Rectum (tissue), 1 donor: ENCODE measurements around a stretch of chr7.

- PRO-cap: no peak
Observed at GRCh38 chr7:36788738-36789482, 64.6 kb upstream of the AOAH start.

DNA sequence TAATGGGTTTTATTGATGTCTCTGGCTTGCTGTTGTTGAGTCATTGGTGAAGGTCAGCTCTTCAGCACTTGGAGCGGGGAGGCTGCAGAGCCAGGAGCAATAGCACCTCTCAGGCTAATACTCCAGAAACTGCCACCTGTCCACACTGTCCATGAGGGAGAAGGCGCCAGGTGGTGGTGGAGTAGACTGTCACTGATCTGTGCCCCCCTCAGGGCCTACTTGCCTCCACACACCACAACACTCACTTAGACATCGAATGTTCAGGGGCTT is 140.1 kb upstream of the AOAH start:
- PRO-cap: no peak

- PRO-cap: no peak
Observed at GRCh38 chr7:37193508-37194144, 255.0 kb downstream of the ELMO1 start.

DNA sequence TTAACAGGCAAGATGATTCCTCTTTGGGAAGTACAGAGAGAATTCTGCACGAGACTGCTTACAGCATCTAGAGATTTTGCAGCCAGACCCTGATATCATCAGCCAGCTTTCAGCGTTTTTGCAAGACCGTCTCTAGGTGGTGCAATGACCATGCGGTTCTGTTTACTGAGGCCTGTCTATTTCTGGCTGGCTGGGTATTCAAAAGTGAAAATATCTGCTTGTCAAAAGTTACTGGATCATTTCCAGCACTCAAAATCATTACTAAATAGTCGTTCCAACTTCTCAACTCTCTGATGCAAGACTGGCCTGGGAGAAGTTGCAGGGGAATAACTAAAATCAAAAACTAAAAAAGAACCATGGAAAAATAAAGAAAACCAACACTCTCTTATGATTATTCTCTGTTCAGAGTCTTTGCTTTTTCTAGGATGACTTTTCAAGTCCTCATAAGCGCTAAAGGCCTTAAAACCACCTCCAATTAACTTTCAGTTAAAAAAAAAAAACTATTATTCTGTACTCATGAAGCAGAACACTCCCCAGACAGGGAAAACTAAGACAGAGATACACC is 240.1 kb downstream of the ELMO1 start:
- PRO-cap: no peak

DNA sequence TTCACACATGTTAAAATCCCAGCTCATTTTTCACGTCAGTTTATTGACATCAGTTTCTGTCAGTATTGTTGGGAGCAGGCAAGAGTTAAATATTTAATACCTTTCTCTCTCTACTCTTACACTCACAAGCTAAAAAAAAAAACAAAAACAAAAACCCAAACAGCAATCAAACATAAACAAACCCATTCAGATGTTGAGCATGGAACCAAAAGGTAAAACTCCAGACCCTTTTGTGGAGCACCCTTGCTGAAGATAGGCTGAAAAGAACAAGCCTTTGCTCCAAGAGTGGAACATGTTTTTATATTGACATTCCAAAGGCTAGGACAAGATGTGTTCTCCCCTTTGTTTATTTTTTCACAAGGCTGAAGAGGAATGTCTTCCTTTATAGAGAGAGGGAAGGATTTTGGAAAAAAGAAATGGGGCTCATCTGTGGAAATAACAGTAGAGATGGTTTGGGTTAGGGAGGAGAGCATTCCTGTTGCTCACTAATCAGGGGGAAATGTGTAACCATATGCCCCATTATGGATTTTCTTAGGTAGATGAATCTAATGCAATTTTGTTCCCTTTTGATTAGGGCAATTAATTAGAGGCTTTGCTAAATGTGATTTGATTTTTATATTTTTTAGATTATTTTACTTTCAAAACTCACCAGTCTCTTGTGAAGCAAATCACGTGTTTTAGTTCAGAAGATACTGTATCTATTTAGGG is 87.2 kb upstream of the ELMO1 start:
- PRO-cap: no peak

DNA sequence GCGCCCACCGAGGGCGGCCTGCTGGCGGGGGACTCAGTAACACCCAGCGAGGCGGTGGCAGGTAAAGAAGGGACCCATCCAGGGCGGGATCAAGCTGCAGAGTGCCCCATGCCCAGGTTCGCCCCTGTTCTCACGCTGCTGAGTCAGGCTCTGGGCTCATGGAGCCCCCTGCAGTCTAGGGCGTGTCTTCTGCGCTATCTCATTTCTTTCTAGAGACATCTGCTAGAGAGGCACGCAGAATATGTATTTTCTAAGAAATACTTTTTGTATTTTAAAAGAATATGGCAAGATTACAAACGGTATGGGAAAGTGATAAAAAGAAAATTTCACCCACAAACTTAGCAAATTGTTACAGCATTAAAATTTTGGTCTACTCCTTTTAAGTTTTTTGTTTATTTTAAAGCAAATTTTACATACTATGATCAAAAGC is 966 bp downstream of the EPDR1 start:
- PRO-cap: unidirectional peak, minus-strand start at position 103 of the sequence

- PRO-cap: no peak
Observed at GRCh38 chr7:38303739-38304362, 125.8 kb downstream of the STARD3NL start.

- PRO-cap: no peak
Observed at GRCh38 chr7:38331813-38332318, 153.8 kb downstream of the STARD3NL start.

GRCh38 chr7:38340385-38340812 is 162.4 kb downstream of the STARD3NL start:
- PRO-cap: unidirectional peak, plus-strand start at chr7:38340668

DNA sequence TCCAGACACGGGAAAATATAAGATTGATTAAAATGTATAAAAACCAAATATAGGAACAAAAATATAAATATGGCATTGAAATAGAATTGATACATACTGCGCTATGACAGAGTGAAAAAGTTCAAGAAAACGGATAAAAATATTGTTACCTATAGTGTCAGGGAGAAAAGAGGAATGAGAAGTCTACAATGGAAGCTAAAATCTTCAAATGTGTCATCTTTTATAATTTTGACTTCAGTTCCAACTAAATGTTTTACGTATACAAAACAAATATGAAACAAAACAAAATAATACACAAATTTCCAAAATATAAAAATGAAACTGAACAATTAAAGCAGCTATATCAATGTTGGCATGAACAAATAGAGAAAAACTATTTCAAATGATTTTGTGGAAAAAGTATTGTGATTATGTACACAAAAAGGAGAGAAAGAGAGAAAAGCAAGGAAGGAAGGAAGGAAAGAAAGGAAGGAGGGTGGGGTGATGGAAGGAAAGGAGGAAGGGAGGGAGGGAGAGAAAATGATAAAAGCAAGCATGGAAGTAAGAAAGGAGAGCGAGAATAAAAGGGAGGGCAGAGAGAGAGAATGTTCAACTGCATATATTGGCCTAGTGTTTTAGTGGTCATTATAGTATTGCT is 188.6 kb downstream of the STARD3NL start:
- PRO-cap: no peak

DNA sequence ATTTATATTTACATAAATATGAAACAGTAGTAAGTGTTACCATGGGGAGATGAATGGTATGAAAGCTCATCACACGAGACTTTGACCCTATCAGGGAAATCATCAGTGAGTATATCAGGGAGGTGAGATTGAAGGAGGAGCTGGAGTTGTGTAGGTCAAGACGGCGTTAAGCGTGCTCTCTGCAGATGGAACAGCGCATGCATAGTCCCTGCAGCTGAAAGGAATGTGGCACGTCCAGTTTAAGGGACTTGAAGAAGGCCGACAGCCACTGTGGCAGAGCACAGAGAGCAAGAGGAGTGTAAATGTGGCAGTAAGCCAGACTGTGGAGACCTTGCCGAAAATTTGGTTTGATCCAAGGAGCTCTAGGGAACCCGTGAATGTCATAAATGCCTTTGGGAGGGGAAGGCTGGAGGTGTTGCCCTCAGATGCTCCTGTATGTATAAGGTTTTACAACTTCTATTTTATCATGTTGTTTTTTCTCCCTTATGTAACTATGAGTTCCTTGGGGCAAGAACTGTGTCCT is 39.0 kb downstream of the POU6F2 start:
- PRO-cap: unidirectional peak, plus-strand start at position 143 of the sequence

GRCh38 chr7:39540263-39540874 is 25.8 kb upstream of the YAE1 start:
- PRO-cap: no peak

DNA sequence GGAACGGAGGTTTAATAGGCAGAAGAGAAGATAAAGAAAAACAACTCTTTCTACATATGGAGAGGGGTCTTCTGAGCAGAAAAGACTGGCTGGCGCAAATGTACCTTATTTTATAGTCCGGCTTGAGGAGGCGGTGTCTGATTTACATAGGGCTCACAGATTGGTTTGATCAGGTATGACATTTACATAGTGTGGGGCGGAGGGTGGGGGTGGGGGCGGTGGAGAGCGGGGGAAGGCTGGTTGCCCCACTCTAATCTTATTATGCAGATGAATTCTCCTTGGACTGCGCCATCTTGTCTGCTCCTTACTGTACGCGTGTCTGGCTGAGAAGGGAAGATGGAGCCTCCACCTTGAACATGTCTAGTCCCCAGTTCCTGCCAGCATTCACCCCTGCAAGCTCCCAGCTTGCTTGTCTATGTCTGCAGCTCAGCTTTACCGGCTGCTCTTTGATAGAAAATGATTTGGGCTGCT is 98.7 kb downstream of the RALA start:
- PRO-cap: no peak

DNA sequence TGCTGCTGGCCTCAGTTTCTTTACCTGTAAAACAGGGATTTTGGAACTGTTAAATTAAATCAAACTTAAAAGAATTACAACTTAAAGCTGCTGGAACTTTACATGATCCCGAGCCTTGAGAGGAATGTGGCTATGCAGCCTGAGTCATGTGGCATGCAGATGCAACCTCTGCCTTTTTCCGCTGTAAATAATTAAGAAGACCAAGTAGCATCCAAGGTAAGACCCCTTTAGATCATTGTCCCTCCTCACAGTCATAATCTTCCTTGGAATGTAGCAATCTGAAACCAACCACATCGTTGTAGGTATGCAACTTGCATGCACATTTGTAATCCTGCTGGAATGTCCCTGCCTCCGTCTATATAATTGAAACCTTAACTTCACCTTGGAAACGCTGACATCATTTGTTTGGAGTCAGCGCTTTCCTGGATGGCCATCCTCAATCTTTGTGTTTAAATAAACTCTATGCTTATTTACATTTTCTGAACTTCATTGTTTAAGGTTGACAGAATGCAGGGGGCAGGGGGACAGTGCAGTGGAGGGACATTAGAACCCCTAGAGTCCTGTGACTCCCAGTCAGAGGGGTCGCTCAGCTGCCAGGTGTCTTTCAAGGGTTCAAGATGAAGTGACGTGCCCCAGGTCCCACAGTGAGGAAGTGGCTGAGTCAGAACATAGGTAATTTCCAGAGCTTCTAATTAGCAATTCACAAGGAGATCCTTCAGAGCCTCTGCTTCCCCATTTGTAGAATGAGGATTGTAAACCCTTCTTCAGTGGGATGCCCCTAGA is 110.6 kb downstream of the RALA start:
- PRO-cap: no peak

GRCh38 chr7:40092477-40093421 is 41.7 kb downstream of the MPLKIP start:
- PRO-cap: no peak

DNA sequence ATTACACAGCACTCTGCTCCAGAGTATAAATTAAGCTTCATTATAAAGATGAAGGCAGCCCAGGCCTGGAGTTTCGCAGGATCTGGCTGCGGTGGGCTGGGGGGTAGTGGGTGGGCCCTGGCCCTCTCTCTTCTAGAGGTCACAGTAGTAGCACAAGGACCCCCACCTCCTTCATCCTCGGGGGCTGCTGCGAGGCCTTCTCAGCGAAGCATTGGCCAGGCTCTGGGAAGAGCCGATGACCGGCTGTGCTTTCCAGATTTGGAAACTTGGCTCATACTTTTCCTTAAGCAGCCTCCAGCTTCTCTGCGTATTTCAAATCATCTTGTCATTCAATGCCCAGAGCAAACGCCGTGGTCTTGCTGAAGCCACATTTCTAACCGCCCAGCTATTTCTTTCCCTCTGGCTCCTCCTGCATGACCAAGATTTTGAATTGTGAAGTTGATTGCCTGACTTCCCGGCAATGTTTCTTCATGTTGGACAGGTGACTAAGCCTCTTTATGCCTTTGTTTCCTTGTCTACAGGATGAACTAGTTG is 765.1 kb downstream of the SUGCT start:
- PRO-cap: no peak

DNA sequence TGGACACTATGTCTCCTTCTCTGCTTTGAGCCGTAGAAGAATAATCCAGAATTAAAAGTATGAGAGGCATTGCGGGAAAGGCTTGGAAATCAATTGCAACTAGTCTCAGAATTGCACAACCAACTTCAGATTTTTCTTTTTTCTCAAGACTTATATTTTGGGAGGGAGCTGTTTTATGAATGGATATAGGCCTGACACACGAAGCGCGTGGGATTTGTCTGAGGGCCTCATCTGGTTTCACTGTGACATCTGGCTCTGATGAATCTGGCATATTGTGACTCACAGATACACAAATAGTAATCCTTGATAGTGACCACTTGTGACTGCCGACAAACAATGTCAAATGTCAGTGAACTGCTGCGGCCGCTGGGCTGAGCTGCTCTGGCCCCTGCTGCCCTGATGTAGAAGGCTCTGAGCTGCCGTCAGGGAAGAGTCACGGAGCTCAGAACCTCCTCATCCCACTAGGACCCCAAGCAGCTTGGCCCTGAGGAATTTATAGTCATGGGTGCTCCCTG is 655.1 kb downstream of the INHBA start:
- PRO-cap: no peak

GRCh38 chr7:41698341-41699238 is 4.3 kb downstream of the INHBA start:
- PRO-cap: no peak

- PRO-cap: no peak
Observed at GRCh38 chr7:41705918-41706843, 3.3 kb upstream of the INHBA start.

GRCh38 chr7:41708926-41709282 is 6.0 kb upstream of the INHBA start:
- PRO-cap: no peak